Daoy (cell line): Measurements from ENCODE around the genes ATP7B and CNMD.

GRCh38 chr13:51590903-51591403 lies 6.7 kb downstream of the WDFY2 start:
- RAMPAGE, long total RNA, result no peak

DNA sequence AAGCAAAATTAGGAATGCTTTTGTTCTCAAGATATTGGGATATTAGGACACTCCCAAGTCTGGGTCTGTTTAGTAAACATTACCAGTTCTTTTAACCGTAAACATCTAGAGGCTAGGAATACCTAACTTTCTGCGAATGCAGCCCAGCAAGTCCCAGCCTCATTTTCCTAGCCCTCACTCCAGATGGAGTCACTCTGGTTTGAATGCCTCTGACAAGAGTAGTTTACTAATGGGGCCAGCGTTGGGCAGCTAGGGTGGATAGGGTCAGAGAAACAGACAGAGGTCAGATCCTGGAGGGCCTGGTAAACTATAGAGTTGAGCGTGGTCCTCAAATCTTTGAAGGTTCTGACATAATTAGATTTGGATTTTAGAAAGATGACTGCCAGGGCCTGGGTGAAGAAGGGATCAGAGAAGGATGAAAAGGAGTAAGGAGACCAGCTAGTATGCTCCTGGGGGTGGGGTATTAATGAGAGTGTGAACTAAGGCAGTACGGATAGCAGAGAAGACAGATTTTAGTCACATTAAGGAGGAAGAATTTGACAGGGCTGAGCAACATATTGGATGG lies 53.7 kb downstream of the WDFY2 start:
- RAMPAGE, long total RNA, result no peak

DNA sequence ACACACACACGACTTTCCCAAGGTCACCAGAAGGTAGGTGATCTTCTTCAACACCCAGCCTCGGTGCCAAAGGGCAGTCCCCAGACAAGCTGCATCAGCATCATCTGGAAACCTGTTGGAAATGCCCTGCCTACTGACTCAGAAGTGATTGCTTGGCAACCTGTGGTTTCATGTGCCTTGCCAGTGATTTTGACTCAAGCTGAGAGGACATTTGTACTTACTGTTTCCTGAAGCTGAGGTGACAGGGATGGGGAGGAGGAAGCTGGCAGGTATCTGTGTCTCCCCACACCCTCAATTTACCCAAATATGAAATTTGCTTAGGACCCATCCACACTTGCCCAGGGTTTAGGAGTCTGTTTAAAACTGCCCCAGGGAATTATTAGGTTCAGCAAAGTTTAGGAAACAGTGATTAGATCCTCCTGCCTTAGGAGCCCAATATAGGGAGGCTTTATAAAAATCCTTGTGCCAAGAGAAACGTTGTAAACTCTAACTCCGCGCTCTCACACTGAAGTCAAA lies 1.7 kb downstream of the DHRS12 start:
- RAMPAGE, long total RNA, result no peak

DNA sequence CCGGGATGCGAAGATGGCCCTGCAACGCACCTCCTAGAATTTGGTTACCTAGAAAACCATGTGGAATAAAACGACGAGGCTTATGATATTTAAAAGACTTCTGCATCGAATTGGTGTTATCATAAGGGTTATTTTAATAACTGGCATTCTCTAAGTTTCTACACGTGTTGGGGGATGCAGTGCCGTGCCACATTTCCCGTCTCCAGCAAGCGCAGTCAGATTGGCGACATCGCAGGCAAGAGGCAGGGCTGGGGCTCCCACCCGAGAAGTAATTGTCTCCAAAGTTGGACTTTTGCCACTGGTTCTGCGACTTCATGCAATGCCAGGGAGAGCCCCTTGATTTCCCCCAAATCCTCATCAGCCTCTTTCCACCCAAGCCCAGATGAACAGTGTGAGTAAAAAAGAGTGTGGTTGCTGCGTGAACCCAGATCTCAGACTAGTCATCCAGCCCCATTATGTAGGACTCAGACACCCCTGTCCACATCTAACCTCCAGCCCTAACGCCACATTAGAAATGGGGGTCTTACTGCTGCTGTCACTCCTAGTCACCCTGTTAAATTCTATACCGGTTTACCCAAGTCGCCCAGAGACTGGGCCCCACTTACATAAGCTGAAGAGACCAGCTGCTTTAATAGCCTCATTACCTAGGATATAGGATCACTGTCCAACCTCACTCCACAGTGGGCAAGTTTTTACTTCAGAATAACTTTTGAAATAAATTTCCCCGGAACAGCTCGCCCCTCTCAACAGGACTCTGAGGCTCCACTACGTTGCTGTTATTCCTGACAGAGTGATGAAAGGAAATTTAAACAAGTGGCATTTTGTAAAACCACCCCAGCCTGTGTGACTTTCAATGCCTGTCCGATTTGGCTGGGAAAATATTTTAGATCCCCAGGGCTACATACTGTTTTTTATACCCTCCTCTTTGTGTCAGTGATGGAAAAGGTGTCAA lies 724 bp upstream of the DHRS12 start:
- RAMPAGE, long total RNA, result no peak

DNA sequence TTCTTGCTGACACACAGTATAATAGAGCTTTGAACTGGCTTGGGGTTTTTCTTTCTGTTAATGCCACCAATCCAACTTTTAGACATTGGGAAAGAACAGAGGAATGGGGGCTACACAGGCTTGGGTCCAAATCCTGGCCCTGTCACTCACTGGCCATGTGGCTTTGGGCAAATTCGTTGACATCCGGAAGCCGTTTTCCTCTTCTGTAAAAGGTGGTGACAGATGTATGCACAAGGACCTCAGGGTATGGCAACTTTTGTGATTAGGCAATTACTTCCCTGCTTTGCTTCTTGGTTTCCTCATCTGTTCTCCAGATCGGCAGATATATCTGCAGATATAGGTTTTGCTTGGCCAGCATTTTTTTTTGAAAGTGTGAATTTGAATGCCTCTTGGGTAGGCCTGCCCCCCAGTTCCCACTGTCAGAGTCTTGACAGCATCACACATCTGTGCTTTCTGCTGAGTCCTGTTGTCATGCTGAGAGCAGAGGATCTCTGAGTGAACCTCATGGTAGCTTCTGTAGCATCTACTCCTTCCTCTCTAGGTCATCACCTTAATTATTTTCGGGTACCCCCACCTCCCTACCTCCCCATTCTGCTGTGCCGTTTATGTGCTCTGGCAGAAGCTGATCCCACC lies 17.7 kb downstream of the TMEM272 start:
- RAMPAGE, long total RNA, result no peak

- RAMPAGE, long total RNA, result no peak
These were observed 3.7 kb upstream of the TMEM272 start for GRCh38 chr13:51848677-51849065.

- RAMPAGE, long total RNA, result no peak
These were observed 60.5 kb downstream of the ATP7B start for GRCh38 chr13:51950621-51951225.

DNA sequence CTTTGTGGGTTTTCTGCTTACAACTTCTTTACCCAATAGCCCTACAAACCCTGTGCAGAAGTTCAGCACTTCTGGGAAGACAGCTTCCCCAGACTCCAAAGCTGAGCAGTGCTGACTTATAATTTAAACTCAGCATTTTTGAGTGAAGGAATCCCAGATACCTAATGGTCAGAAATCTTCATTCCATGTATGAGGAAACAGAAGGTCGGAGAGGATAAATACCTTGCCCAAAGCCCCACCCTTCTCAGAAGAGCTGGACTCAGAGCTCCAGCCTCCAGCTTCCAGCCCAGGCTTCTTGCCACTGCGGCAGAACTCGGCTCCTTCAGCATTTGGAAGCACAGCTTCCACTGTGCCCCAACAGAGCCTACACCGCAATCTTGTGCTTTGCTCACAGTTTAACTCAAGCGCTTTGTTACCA lies 49.2 kb downstream of the ATP7B start:
- RAMPAGE, long total RNA, result no peak

DNA sequence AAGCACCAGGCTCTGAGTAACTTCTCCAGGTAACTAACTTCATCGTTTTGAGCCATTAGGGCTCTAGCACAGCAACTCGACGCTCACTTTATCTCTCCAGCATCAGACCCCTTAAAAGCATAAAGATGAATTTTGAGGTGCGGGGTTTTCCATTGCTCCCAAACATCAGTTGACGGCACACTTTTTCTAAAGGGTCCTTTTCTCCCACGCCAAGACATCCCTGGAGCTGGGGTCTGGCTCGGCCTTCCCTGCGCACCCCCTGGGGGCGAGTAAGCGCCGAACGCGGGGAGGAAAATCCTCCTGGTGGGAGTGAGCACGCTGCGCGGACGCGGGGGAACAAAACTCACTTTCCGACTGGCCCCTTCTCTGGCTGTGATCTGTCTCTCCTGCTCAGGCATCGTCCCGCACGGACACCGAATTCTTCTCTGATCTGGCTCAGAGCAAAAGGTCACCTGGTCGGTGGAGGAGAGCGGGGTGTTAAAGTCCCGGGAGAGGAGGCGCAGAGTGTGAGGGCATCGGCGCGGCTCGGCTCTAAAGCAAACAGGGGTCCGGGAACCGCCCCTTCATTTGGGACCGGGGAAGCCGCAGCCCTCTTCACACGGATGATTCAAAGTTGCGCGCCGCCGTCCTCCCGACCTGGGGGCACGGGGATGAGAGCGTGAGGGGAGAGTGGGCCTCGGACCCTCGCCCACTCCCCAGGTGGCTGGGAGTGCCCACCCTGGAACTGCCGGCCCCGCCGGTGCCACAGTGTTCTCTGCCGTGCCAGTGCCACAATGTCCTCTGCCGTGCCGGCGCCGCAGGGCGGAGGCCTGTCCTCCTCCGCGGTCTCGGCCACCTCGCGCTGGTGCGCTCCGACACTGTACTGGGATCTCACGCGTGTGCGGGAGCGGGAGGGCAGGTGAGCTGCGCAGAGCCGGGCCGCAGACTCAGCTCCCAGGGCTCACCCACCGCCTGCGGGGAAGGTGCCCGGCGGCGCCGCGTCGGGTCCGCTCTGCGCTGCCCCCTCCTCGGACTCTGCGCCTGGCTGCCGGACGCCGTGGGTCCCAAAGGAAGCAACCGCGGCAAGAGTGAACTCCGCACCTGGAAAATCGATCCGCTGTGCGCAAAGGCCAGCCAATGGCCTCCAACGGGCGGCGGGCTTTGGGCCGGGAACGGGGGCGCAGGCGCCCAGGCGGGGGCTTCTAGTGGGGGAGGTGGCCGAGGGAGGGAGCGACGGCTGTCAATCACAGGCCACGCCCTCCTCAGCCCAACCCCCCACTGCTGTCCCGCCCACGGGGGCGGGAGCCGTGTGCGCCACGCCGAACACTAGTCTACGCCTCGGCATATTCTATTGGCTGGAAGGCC lies at the start of gene ATP7B:
Gene ATP7B, minus strand, starts transcription at position 511 of the 1,344 bp plus-strand sequence.
- RAMPAGE, long total RNA, result no peak

DNA sequence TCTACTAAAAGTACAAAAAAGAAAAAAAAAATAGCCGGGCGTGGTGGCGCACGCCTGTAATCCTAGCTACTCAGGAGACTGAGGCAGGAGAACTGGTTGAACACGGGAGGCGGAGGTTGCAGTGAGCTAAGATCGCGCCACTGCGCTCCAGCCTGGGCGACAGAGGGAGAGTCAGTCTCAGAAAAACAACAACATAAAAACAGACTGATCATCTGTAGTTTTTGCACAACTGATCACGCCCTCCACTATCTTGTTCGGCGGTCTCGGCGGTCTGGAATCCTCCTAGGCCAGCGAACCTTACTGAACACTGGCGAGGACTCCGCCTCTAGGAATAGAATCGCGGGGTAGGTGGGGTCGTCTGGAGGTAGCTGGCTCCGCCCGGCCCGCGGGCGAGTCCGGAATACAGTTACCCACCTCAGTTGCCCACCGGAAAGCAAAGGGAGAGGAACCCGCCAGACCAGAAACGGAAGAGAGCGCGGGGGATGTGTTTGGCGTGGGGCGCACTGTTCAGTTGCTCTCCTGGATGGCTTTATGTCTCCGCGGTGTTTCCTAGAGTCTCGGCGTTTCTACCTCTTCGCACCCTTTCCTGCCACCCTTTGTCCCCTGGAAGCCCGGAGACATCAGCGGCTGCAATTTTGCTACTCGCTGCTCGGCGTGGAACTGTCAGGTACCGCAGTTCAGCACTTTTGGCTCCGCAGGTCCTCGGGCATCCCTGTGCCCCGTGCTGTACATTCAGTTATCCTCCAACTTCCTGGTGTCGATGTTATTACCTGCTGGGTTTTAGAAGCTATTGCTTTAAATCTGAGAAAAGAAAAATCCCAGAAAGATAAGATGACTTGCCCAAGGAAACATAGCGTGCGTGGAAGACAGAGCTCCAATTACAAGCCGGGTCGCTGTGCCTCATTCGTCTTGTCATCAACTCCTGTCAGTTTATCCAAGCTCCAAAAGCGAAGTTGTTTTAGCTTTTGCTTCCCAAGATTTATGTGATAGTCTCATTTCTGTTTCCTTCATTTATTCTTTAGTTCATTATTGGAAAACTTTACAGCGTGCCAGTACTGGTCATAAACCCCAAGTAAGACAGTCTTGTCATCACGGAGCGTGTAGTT lies 24.9 kb upstream of the HNRNPA1L2 start:
- RAMPAGE, long total RNA, result start-site peak on the plus strand centred at position 482 of the sequence, 32 bp wide, 47 and 41 reads in 2 replicates

- RAMPAGE, long total RNA, result no peak
These were observed at the start of gene CNMD for GRCh38 chr13:52739438-52740334. Gene CNMD (minus strand): TSS chr13:52739820.

- RAMPAGE, long total RNA, result no peak
These were observed 39.0 kb downstream of the PCDH8 start for GRCh38 chr13:52809469-52809894.

DNA sequence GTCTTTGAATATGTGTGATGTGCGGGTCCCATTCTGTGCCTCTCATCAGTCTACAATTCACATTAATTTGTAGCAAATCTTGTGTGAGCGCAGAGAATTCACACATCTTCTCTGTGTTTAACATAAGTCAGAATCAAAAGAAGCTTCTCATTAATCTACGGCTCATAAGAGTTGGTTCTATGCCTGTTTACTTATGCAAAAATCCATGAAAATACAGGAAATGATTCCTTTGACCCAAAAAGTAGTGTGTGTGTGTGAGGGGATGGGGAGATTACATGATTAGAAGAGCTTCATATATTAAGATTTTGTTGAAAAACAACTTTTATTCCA lies 1094.4 kb downstream of the OLFM4 start:
- RAMPAGE, long total RNA, result no peak

- RAMPAGE, long total RNA, result no peak
These were observed 1141.0 kb upstream of the PRR20A start for GRCh38 chr13:55999619-56000126.

- RAMPAGE, long total RNA, result no peak
These were observed 404.7 kb upstream of the PRR20A start for GRCh38 chr13:56735875-56736495.

GRCh38 chr13:57071916-57072344 lies 68.8 kb upstream of the PRR20A start:
- RAMPAGE, long total RNA, result no peak

- RAMPAGE, long total RNA, result no peak
These were observed 155.6 kb downstream of the PCDH17 start for GRCh38 chr13:57786982-57787700.

- RAMPAGE, long total RNA, result no peak
These were observed 670.1 kb downstream of the PCDH17 start for GRCh38 chr13:58301699-58301974.

- RAMPAGE, long total RNA, result no peak
These were observed 807.0 kb downstream of the DIAPH3 start for GRCh38 chr13:59356483-59357292.

DNA sequence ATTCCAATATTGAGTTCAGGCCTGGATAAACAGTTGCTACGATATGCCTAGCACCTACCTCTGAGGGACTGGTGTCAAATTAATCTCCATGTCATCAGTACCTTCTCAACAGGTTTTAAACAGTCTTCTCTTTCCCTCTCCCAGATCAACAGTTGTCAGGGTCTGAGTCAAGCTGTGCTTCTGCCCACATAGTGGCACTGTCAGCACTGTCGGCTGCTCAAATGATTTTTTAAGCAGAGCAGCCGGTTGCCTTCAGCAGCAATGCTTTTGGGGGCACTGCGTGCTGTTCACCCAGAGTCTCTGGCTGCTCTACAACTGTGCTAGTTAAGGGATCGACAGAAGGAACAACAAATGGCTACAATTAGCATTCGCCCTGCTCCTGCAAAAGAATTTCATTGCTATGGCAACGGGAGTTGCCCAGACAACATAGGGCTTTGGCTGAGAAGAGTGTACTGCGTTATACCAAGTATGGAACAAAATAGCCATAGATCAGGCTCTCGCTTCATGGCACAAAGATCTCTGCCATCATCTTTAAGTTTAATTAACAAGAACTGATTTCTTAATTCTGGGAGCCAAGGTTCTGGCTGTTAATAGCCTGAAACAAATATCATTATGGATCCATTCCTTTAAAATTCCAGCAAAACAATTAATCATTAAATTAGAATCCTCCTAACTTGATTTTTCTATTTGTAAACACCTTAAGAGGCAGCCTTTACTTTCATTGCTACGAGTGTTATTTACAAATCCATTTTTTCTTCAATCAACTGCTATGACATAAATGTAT lies 412.8 kb downstream of the DIAPH3 start:
- RAMPAGE, long total RNA, result no peak